Measurements from ENCODE around the genes GDF2, FRMPD2 and ASAH2B.

DNA sequence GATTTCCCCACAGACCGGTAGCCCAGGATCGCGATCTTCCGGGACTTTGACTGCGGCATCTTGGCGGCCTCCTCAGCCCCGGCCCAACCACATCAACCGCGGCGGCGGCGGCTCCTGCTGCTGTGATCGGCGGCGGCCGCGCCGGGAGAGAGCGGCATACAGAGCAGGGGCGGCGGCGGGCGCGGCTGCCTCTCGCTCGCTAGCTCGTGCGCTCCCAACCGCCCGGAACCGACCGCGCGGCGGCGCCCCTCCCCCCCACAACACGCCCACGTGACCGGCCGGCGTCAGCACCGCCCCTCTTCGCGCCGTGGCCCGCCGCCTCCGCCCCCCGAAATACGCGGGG lies 56.5 kb downstream of the SYT15 start:
- PRO-cap, result no peak

DNA sequence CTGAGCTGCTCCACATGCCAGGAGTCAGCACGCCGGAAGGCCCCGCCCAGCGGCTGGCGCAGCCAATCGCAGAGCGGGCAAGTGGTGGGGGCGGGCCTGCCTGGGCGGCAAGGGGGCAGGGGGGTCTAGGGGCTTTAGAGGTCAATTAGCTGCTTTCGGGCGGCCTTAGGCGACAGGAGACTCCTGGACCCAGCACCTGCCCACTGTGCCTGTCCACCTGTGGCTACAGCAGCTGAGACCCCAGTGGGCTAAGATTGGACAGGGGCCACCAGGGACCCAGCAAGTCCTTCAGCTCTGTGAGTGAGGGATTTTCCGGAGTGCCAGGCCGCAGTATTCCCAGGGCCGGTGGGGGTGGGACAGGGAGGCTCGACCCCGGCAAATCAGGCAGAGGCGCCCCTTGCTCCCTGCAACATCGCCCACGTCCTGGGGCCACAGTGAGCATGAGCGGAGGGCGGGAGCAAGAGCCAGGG lies 154.3 kb upstream of the PTPN20 start:
- PRO-cap, result no peak

GRCh38 chr10:47023231-47023768 lies 112.1 kb downstream of the PTPN20 start:
- PRO-cap, result no peak

DNA sequence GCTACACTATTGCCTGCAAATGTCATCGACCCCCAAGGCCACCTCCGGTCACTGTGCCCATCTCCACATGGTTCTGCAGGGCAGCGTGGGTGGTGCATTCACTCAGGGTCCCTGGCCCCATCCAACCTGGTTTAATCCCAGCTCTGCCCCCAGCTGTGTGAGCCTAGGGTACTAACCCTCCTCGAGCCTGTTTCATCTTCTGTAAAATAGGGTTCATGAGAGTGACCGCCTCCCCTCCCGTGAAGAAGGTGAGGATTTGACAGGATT lies 114.8 kb downstream of the PTPN20 start:
- PRO-cap, result no peak

DNA sequence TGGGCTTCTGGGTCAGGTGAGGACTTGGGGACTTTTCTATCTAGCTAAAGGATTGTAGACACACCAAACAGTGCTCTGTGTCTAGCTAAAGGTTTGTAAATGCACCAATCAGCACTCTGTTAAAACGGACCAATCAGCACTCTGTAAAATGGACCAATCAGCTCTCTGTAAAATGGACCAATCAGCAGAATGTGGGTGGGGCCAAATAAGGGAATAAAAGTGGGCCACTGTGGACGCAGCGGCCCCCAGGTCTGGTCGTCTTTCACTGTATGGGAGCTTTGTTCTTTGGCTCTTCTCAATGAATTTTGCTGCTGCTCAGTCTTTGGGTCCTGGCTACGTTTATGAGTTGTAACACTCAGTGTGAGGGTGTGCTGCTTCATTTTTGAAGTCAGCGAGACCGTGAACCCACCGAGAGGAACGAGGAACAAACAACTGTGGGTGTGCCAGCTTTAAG lies 171.1 kb downstream of the PTPN20 start:
- PRO-cap, result no peak

GRCh38 chr10:47166836-47167096 lies 133.2 kb upstream of the GDF10 start:
- PRO-cap, result no peak

DNA sequence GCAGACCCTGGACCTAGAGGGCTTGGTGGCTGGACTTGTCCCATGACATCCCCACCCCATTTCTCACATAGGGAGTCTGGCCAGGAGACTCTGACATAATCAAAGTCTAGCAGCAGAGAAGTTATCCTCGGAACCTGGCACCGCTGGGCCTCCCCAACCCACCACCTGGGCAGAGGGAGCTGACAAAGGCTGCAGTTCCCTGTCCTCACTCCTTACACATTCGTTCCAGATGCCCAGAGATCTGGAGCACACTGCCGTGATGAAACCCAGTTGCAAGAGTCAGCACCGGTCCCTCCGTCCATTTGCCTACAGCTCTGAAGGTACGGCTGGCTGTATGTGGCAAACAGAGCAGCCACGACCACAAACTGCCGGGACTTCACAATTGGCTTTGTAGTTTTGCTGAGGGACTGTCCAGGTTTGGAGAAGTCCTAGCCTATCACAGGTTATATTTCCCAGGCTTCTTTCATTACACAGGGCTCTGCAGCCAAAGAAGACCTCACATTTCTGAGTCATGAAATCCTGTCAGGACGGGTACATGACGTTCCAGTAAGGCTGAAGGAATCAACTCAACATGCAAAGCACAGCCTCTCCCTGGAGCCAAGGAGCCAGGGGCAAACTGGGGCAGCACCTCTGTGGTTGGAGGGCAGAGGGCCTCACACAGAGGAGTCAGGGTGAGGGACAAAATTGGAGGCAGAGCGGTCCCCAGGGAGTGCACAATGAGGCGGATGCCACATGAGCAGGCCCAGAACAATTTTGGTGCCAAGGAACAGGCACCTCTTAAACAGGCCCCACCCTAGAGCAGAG lies 116.5 kb upstream of the GDF10 start:
- PRO-cap, result no peak

- PRO-cap, result no peak
These were observed at the start of gene GDF2 for GRCh38 chr10:47322245-47322784. GDF2 (plus strand) TSS chr10:47322454.

- PRO-cap, result no peak
These were observed 8.4 kb downstream of the GDF2 start for GRCh38 chr10:47330531-47331128.

DNA sequence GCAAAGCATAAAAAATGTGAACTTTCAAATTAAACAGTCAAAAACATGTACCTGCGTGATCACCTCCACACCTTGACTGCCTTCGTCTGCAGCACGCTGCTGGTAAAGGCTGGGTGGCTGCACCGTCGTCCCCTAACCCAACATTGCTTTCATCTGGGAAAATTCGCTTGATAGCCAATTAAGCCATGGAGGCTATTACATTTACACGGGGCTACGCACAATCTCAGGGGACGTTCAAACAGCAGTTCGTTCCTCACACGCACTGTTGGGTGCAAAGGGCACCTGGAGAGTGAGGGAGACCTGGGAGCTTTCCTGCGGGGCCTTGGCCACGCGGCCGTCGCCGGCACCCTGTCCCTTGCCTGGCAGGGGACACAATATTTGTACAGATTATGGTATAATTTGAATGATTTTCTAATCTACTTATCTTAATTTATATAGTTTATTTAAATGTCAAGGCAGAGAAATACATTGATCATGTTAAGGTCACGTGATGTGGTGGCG lies 76.2 kb upstream of the AGAP9 start:
- PRO-cap, result no peak

GRCh38 chr10:48274611-48275024 lies at the start of gene FRMPD2:
FRMPD2 (minus strand) TSS chr10:48274696.
- PRO-cap, result bidirectional peak, plus-strand start at chr10:48274768, minus-strand start at chr10:48274677

DNA sequence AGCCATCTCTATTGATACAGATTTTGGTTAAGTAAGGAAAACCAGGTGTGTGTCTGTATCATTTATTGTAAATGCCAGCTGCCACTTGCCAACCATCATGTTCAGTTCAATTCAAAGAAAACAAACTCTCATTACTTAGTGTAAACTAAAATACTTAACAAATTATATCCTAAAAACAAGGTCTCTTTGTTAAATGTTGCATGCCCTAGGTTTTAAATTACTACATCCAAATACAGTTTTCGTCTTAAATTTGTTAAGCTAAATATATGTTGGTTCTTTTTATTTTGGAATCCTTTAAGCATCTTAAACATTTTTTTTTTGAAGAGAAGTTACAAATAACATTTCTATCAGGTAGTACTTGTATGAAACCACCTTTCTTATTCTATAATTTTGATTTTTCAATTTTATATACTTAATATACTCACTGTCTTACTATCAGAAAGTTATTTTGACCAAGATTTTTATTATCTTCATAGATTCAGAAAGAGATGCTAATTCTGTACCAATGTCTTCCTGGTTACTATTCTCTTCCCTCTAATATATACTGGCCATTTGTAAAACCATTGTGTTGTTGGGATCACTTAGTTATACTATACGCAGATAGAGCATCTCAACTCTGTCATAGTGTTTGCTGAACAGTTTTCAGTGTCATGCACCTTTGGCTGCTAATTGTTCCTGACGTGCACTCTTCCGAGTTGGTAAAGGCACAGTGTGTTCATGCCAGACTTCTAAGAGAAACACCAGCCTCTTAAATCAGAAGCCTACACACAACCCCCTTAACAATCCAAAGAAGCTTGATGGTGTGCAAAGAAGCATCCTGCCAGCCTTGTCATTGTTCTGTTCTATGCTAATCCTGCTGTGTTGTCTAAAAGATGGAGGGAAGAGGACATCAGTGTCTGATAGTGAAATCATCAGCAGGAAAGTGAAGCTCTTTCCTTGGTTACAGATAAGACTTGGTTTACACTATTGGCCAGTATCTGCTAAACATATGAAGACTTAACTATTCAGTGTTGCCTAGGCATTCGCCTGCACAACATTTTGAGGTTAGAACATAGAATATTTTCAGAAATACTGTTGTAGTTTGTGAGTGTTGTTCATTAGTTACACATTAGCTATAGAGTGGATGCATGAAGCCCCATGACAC lies 130.9 kb downstream of the MAPK8 start:
- PRO-cap, result no peak

- PRO-cap, result no peak
These were observed 33.2 kb downstream of the DRGX start for GRCh38 chr10:49362757-49363062.

- PRO-cap, result no peak
These were observed 561 bp downstream of the ERCC6 start for GRCh38 chr10:49538431-49538689.

GRCh38 chr10:50321878-50322460 lies 70.7 kb upstream of the ASAH2 start:
- PRO-cap, result unidirectional peak, minus-strand start at chr10:50322222

GRCh38 chr10:50385576-50386284 lies 134.4 kb upstream of the ASAH2 start:
- PRO-cap, result no peak

DNA sequence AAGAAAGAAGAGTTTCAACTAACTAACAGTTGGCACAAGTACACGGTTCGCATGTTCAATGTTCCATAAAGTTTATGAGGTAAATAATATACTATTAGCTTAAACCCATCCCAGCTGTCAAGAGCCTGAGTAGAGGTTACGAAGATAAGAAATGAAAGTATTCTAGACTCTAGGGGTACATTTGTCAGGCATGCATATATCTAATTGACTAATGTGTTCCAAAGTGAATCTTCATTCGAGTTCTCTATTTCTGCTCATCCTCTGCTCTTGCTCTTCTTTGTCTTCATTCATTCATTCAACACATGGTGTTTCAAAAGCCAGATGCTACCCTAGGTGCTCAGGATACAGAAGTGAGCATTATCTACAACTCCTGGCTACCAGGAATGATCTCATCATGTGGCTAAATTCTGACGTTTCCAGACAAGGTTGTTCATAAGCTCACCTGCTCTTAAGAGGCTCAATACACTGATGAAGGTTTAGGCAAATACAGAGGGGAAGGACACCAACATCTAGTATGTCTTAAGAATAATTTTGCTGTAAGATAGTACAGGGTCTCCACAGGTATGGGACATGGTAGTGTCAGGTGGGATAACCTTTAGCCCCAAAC lies 152.0 kb upstream of the ASAH2 start:
- PRO-cap, result no peak

DNA sequence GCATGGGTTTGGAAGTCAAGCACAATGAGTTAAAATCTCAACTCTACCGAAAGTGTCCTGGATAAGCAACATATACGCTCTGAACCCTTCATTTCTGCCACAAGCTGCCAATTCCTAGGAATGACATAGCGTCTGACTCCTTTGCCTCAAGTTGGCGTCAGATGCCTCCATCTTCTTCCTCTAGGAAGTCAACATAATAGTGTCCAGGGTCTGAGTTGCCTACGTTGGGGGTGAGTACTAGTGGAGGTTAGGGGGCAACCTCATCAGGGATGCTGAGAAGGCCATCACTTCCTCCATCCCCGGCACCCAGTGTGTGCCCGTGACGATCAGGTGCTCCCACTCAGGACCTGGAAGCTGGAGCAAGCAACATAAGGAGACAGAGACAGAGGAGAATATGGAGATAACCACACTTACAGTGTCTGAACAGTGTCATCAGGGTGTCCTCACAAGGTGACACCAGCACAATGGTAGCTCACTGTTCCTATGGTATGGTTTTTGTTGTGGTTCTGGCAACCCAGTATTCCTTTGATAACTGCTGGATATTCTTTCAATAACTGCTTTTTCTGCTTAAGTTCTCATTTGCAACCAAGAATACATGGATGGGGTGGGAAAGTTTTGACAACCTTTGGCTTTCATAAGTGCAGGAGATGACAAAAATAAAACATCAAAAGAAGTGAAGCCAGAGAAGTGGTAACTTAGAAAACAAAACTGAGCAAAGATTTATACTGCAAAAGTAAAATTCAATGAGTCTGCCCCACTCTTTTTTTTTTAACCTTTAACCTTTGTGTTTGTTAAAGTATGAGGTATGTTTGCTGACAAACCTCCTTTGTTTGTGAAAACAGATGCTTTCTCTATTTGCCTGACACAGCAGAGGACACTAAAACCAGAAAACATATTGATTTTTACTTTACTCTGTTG lies 58.0 kb downstream of the SGMS1 start:
- PRO-cap, result no peak

DNA sequence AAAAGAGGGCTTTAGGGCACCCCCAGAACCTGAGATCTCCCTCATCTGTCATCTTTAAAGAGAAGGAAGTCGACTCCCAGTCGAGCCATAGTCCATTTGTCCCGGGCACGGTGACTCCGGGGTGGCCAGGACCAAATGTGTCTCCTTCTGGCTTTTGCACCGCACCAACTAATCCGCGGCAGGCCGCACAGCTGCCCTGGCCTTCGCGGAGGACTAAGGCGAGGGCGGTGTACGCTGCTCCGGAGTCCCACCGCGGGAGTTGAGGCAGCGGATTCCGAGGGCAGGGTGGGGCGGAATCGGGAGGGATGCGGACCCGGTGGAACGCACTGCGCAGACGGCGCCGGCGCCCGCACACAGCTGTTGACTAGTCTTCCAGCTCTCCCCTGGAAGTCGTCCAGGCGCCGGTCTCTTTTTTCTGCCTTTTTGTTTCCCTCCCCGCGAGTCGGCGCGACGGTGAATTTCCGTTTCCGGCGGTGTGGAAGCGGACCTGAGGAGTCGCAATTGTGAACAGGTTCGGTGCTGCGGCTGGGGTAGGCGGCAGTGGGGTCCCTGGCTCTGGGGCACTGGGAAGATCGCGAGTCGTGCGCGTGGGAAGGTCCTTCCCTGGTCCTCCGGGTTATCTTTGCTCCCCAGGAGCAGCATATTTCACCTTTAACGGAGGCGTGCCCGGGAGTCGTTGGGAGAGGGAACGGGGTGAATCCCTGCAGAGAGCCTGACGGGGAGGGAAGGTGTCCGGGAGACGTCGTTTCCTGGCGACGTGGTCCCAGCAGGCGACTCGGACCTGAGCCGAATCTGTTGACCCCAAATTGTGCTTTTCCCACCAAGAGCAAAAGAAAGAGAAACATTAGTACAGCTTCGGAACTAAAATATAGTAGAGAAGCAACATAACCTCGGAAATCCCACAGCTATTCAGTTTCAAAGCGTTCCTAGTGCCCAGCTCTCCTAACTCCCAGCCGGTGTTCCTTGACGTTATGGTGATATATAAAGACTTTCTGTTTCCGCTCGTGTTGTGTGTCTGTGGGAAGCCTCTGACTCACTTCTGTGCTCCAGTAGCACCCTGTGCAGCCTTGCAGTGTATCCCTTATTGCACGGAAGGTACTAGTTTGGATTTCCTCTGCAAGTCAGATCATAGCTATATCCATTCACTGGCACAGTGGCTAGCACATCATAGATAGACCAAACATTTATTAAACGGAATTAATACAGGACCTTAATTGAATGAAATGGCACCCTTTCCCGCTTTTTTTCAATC lies at the start of gene ASAH2B:
Gene ASAH2B (plus strand): TSS at position 464 of the 1,252 bp plus-strand sequence.
- PRO-cap, result bidirectional peak, plus-strand start at position 510 of the sequence, minus-strand start at position 398 of the sequence; bidirectional peak, plus-strand start at position 713 of the sequence, minus-strand start at position 730 of the sequence; unidirectional peak, minus-strand start at position 983 of the sequence

- PRO-cap, result no peak
These were observed 27.8 kb downstream of the A1CF start for GRCh38 chr10:50857570-50858067.